SK-N-SH (cell line): ENCODE measurements around a stretch of chr2.

DNA sequence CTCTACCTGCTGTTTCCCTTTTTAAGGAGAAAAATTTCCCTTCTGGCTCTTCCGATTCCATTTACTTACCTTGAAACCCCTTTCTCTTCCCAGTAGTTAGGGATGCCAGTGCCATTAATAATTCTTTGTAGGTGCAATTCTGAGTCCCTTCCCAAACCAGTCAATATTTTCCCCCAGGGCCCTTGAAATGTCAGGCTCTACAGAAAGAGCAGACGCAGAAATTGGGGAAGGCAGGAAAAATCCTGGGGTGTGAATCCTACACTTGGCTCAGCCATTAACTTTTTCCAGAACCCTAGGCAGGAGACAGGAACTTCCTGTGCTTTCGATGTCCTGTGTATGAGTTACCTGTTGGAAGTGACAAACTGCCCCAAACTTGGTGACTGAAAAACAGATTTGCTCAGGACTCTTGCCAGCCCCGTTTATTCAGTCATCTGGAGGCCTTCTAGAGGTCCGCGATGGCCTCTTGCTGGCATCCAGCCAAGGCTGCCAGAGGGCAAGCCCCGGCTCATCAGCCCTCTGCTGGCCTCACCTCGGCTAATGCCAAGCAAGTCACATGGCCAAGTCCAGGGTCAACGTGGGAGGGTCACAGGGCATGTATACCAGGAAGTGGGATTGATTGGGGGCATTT lies 179.1 kb downstream of the INHBB start:
- RRBS, result no CpG with 5 or more reads among the region's 9 CpGs
CAGE:
- cytosol, long polyA plus RNA, result no peak
- long polyA plus RNA, result no peak
- nucleus, long polyA plus RNA, result no peak

GRCh38 chr2:120526113-120526662 lies 180.3 kb downstream of the INHBB start:
- RRBS, result 84% methylated on average over 3 of the region's 15 CpGs
CAGE:
- cytosol, long polyA plus RNA, result no peak
- long polyA plus RNA, result no peak
- nucleus, long polyA plus RNA, result no peak

DNA sequence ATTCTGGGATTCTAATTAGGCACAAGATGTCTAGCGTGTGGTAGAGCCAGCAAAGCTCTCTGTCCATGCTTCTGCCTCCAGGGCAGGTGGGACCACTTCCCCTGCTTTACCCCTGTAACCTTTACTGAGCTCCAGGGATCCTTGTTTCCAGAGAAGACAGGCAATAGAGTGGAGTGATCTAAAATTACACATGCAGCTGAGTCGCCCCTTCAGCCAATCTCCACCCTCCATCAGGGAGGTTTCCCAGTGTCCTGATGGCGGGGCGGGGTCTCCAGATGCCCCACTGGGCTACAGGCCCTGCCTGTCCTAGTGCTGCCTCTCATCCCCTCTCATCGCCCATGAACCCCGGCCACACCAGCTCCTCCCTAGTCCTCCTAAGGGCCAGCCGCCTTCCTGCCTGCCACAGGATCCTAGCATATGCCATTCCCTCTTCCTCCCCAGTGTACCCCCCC lies 144.2 kb upstream of the GLI2 start:
- RRBS, result no CpG with 5 or more reads among the region's 7 CpGs
CAGE:
- cytosol, long polyA plus RNA, result no peak
- long polyA plus RNA, result no peak
- nucleus, long polyA plus RNA, result no peak

- RRBS, result 76% methylated on average over 7 of the region's 54 CpGs
CAGE:
- cytosol, long polyA plus RNA, result no peak
- long polyA plus RNA, result no peak
- nucleus, long polyA plus RNA, result no peak
These were observed 81.2 kb upstream of the GLI2 start for GRCh38 chr2:120654279-120655049.

- RRBS, result no CpG with 5 or more reads among the region's 7 CpGs
CAGE:
- cytosol, long polyA plus RNA, result no peak
- long polyA plus RNA, result no peak
- nucleus, long polyA plus RNA, result no peak
These were observed 74.9 kb upstream of the GLI2 start for GRCh38 chr2:120660731-120661149.

DNA sequence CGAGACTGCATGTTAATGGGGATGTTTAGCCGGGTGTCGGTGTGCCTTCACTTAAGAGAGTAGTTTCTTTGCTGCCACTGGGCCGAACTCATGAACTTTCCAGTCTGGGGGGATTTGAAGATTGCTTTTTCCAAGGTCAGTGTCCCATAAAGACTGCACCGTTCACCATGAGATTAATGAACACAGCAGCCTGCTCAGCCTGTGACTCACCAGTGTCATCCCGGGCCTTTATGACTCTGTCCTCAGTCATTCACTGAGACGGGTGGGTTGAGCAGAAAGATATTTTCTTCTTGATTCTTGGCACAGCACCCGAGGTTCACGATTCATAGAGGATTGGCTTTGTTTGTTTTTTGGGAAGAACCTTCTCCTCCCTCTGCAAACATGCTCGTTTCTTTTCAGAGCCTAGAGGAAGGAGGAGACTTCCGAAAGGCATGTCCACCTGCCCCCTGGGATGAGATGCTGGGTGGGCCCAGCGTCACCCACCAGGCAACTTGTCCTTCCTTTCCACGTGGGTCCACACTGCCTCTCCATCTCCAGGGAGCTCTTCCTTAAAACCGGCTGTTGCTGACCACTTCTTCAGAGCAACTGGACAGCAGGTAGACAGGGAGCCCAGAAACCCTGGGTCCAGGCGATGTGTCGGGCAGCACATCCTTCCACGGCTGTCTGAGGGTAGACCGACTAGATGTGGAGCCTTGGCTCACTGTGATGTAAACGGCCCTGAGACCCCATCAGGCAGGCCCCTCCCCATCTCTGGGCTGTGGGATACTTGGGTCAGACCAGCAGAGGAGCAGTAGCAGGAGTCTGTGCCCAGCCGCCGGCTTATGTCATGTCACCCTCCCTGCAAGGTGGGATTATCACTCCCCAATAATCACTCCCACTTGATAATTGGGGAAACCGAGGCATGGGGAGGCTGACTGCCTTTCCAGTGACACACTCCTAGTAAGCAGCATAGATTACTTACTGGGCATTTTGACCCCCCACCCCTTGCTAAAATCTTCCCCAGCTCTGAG lies 199.4 kb downstream of the GLI2 start:
- RRBS, result 34% methylated on average over 2 of the region's 22 CpGs
CAGE:
- cytosol, long polyA plus RNA, result no peak
- long polyA plus RNA, result no peak
- nucleus, long polyA plus RNA, result no peak

- RRBS, result no CpG with 5 or more reads among the region's 5 CpGs
CAGE:
- cytosol, long polyA plus RNA, result no peak
- long polyA plus RNA, result no peak
- nucleus, long polyA plus RNA, result no peak
These were observed 133.3 kb downstream of the TFCP2L1 start for GRCh38 chr2:121151656-121152194.

DNA sequence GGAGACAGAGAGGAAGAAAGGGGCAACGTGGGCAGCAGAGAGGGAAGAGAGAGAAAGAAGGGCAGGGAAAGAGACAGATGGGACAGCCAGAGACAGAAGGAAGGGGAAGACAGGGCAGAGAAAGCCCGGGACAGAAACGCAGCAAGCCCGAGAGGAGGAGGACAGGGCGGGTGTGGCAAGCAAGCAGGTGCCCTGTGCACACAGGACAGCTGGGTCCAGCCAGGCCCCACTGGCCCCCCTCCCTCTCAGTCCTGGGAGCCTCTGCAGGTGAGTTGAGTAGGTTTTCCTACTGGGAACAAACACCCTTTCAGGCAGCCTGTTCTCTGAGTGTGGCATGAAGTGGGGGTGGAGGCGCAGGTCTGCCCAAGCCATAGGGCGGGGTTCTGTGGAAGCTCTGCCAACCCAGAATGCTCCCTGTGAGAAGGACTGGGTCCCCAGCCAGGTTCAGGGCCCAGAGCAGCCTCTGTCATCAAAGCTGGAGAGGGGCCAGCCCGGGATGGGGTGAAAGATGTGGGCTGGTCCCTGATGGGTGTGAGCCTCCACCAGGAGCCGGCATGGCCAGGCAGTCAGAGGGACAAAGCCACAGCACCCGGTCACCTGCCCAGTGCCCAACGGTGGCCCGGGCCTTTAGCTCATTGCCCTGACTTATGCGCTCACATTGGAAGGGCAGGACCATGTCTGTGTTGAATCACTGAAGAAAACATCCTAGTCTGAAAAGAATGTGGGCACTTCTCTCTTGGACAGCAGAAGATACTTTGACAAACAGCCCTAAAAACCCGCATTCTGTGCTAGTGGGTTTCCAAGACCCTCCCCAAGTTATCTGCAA lies 129.4 kb downstream of the TFCP2L1 start:
- RRBS, result 48% methylated on average over 2 of the region's 14 CpGs
CAGE:
- cytosol, long polyA plus RNA, result no peak
- long polyA plus RNA, result no peak
- nucleus, long polyA plus RNA, result no peak

DNA sequence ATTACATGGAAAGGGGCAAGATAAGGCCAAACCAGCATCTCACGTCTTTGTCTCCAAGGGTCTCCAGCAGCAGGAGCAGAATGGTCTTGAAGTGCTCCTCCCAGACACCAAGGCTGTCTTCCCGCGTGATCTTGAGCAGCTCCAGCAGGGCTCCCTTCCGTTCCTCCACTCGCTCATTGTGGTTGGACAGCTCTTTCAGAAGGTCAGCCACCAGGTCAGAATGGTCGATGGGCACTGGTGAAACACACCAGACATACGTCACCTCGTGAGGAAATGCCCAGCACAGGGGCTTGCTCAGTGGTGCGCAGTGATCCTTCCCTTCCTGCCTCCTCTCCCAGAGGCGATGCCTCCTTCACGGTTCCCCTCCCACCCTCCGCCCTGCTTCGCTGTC lies 80.0 kb upstream of the TFCP2L1 start:
- RRBS, result no CpG with 5 or more reads among the region's 13 CpGs
CAGE:
- cytosol, long polyA plus RNA, result no peak
- long polyA plus RNA, result no peak
- nucleus, long polyA plus RNA, result no peak

DNA sequence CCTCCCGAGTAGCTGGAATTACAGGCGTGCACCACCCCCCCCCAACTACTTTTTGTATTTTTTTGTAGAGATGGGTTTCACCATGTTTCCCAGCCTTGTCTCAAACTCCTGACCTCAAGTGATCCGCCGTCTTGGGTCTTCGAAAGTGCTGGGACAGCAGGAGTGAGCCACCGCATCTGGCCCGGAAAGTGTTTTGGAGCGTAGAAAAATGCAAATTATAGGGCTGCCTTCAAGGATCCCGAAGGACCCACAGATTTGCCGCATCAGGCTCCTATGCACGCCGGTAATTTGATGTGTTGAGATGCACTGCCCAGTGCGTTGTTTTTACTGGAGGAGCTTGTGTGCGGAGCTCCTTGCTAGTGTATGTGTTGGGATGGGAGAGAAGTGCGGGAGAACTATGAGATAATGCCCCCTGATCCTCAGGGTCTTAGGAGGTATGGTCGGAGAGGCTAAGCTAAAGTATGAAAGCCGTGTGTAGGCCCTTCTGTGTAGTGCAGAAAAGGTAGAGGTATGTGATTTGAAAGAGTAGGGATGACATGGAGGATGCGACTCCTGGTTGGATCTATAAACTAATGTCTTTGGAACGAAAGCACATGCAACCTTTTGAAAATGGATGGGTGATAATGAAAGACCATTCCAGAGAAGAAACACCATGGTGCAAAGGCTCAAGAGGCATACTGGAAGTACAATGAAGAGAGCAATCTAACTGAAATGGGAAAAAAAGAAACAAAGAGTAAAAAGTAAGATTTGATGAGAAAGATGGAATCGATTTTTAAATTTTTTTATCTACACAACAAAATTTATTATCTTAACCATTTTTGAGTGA lies 1.4 kb upstream of the CLASP1 start:
- RRBS, result 1% methylated on average over 5 of the region's 20 CpGs
CAGE:
- cytosol, long polyA plus RNA, result no peak
- long polyA plus RNA, result no peak
- nucleus, long polyA plus RNA, result no peak

GRCh38 chr2:121803554-121803851 lies 48.1 kb downstream of the TSN start:
- RRBS, result no CpG with 5 or more reads among the region's 2 CpGs
CAGE:
- cytosol, long polyA plus RNA, result no peak
- long polyA plus RNA, result no peak
- nucleus, long polyA plus RNA, result no peak

GRCh38 chr2:125643447-125644032 lies 1012.4 kb upstream of the GYPC start:
- RRBS, result no CpG with 5 or more reads among the region's 10 CpGs
CAGE:
- cytosol, long polyA plus RNA, result no peak
- long polyA plus RNA, result no peak
- nucleus, long polyA plus RNA, result no peak

GRCh38 chr2:126446203-126446689 lies 209.7 kb upstream of the GYPC start:
- RRBS, result no CpG with 5 or more reads among the region's 2 CpGs
CAGE:
- cytosol, long polyA plus RNA, result no peak
- long polyA plus RNA, result no peak
- nucleus, long polyA plus RNA, result no peak

DNA sequence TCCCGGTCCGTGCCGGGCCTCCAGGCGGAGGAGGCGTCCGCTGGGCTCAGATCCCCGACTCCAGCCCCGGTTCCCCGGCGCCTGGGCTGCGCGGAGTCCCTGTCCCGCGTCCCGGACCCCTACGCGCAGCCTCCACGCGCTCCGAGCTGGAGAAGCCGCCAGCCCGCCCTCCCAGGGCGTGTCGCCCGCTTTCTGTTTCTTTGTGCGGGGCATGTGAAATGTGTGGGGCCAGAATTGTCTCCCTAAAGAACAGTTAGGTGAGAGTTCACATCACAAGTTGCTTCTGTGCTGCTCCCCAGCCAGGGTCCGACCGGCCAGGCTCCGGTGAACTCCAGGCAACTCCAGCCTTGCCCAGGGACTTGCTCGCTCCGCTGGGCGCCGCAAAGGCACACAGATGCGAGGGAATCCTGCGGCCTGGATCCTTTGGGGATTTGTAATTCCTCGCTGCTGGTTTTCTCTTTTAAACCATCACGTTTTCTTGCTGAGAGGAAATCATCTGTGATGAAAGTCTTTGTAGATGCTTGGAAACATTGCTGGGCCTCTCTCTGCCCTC lies 526 bp downstream of the GYPC start:
- RRBS, result 86% methylated on average over 13 of the region's 37 CpGs
CAGE:
- cytosol, long polyA plus RNA, result no peak
- long polyA plus RNA, result no peak
- nucleus, long polyA plus RNA, result no peak

DNA sequence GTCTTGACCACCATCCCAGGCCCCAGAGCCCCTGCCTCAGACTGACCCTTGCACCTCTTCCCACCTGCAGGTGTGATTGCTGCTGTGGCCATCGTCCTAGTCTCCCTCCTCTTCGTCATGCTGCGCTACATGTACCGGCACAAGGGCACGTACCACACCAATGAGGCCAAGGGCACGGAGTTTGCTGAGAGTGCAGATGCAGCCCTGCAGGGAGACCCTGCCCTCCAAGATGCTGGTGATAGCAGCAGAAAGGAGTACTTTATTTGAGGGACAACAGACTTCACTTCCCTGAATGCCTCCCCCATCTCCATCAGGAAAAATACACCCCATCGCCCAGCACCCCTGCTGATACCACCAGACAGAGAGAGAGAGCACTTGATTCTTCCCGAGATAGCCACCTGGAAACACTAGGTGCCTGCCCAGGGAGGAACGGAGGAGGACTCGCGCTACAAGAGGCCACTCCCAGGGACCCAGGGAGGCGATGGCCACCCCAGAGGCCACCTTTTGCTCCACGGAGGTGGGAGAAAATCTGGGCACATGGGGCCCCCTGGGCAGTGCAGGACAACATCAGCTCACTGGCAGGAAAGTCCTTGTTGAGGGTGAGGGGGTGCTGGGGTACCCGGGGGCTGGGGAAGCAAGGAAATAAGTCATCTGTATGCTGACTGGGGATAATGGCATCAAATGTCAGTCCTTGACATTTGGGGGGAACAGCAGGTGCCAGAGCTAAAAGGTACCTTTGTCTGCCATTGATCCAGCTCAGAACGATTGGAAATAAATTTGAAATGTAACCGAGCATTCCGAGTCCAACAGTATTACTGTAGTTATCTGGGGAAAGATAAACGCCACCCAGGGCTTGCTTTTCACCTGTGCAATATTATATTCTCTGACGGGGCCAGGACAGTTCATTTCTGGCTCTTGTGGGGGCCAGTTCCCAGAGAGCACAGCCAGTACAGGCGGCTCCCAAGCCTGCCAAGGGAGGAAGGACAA lies 40.2 kb downstream of the GYPC start:
- RRBS, result no CpG with 5 or more reads among the region's 20 CpGs
CAGE:
- cytosol, long polyA plus RNA, result no peak
- long polyA plus RNA, result no peak
- nucleus, long polyA plus RNA, result no peak

DNA sequence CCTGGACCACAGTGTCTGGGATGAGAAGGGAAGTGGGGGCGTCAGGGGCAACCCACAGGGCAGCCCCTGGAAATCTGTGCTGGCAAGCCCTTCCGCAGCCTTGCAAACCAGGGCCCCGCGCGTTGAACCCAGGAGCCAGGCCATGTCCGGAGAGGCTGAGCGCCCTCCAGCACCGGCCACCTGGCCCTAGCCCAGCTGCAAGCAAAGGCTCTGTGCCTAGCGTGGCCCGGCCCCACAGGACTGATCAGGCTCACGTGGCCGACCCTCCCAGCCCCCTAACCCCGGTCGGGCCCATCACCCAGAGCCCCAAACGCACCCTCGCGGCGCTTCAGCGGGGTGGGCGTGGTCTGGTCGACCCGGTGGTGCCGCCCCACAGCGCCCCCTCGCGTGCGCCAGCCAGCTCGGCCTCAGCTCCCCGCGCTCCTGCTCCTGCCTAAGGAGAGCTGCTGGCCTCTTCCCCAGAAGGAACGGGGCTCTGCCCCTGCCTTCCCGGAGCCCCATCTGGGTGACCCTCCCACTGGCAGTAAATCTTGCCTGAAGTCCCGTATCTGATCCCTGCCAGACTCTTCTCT lies 12.5 kb upstream of the TEX51 start:
- RRBS, result 71% methylated on average over 13 of the region's 33 CpGs
CAGE:
- cytosol, long polyA plus RNA, result no peak
- long polyA plus RNA, result no peak
- nucleus, long polyA plus RNA, result no peak

DNA sequence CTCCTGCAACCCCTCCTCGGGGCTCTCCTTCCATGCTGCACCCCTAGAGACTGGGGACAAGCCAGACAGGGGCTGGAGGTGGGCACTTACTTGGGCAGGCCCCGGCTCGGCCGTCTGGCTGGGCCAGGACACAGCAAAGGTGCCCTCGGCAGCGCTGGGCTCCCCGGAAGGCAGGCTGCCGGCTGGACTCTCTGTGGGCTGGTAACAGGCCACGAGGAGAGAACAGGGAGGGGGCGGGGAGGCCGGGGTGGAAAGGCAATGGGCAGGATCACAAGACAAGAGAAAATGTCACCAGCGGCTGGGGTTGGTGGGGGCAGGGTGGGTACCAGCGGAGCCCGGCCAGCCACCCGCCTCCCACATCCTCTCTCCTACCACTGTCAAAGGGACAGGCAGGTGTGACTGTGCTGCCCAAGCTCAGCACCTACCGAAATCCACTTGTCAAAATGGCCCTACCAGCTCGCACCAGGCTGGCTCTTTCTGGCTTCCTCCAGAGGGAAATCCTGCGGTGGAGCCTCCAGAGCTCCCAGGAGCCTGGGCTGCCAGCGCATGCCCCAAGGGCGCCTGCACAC lies 54.7 kb downstream of the BIN1 start:
- RRBS, result 87% methylated on average over 11 of the region's 20 CpGs
CAGE:
- cytosol, long polyA plus RNA, result no peak
- long polyA plus RNA, result no peak
- nucleus, long polyA plus RNA, result no peak

GRCh38 chr2:127100467-127101358 lies 6.2 kb downstream of the BIN1 start:
- RRBS, result no CpG with 5 or more reads among the region's 15 CpGs
CAGE:
- cytosol, long polyA plus RNA, result no peak
- long polyA plus RNA, result no peak
- nucleus, long polyA plus RNA, result no peak

GRCh38 chr2:127246884-127247259 lies 26.8 kb upstream of the CYP27C1 start:
- RRBS, result no CpG with 5 or more reads among the region's 9 CpGs
CAGE:
- cytosol, long polyA plus RNA, result no peak
- long polyA plus RNA, result no peak
- nucleus, long polyA plus RNA, result no peak

- RRBS, result no CpG with 5 or more reads among the region's 19 CpGs
CAGE:
- cytosol, long polyA plus RNA, result no peak
- long polyA plus RNA, result no peak
- nucleus, long polyA plus RNA, result no peak
These were observed 36.7 kb downstream of the ERCC3 start for GRCh38 chr2:127257092-127257869.